Endometrial microvascular endothelial cells (primary cell): ENCODE measurements around the gene MYT1.

- RAMPAGE, long total RNA: no peak
These were observed 4.6 kb upstream of the SOX18 start for GRCh38 chr20:64053794-64054768.

DNA sequence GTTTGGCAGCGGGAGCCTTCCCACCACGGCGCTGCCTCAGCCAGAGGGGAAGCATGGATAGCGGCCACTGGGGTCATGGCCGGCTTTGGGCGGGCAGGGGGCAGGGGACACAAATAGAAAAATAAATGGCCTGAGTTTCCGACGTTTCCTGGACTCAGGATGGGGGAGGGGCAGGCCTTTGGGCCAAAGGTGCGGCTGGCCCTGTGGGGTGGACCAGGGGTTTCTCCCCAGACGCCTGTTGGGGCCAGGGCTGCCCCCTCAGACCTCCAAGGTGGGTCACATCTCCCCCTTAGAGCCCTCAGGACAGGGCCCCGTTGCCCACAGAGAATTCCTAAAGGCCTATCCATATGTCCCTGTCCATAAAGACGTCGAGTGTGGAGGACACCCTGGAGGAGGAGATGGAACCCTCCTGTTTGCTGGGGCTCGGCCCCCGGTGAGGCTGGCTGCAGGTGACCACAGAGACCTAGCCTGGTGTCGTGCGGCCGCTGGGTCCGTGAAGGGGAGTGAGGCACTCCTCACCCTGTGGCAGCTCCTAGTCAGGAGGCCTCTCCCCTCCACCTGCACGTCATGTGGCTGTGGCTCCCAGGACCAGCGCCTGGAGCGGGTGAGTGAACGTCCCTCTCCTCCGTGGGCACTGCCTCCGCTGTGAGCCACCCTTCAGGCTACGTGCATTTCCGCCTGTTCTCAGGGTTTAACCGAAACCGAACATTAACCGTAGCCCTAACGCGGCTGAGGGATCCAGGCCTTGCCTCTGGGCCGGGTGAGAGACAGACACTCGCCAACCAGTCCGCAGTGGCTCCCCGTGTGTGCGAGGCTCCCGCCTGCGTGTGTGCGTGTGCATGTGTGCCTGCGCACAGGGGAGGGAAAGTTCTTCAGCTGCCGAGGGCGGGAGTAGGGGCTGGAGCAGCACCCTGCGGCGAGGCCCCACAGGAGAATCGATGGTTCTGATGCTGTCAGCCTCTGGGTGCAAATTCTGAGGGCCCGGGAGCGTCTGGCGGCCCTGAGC lies 6.1 kb upstream of the TCEA2 start:
- RAMPAGE, long total RNA: no peak

DNA sequence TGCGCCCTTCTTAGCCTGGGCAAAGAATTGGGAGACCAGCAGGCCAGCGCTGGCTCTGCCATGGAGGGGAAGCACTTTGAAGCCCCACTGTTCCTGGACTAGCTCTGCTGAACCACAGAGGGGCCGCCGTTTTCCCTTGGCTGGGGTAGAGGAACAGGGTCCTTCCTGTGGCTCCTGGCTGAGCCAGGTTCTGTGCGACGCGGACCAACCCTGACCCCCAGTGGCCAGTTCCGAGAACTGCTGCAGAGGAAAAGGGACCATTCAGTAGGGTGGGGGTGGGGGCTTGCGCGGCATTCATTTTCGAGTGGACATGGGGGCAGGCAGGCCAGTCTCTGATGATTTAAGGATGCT lies 13.0 kb upstream of the NPBWR2 start:
- RAMPAGE, long total RNA: no peak

- RAMPAGE, long total RNA: no peak
These were observed at the start of gene MYT1 for GRCh38 chr20:64163901-64164915. Gene MYT1, plus strand, starts transcription at chr20:64164452.

GRCh38 chr20:64223507-64223908 lies 32.0 kb upstream of the PCMTD2 start:
- RAMPAGE, long total RNA: no peak

DNA sequence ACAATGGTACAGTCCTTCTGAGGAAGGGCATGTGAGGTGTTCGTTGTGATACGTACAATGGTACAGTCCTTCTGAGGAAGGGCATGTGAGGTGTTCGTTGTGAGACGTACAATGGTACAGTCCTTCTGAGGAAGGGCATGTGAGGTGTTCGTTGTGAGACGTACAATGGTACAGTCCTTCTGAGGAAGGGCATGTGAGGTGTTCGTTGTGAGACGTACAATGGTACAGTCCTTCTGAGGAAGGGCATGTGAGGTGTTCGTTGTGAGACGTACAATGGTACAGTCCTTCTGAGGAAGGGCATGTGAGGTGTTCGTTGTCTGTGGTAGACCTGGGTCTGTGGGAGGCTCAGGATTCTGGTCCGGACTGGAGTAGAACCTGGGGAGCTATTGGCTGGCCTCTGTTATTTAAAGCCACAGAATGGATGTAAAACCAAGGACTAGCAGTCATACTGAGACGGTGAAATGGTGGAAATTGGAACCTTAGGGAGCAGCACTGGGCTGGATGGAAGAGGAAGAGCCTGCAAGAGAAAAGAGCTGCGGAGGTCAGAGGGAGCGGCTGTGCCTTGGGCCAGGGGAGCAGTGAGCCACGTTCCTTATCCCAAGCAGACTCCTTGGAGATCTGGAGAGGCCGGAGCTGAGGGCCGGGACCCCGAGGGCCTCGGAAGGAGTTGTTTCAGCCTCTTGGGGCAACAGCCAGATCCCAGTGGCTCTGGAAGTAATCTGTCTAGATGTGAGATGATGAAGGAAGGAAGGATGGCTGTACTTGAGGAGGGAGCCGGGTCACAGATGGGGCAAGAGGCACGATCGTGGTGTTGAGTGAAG lies 15.9 kb downstream of the PCMTD2 start:
- RAMPAGE, long total RNA: no peak